Keratinocyte (primary cell): ENCODE results near the genes COBLL1 and BBS5.

DNA sequence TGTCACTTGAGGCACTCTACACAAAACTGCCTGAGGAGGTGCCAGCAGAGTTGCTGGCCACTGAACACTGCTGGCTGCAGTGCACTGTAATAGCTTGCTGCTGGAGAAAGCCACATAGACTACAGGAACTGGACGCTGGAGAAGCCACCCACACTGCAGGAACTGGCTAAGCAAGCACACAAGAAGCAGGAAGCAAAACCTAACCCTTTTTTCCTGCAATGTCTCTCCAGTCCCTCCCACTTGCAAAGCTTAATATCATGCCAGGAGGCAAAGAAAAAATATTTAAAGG is 18.4 kb upstream of the FAP start:
CAGE:
- cytosol, long polyA minus RNA: no peak
- cytosol, long polyA plus RNA: no peak
- long polyA plus RNA: no peak
- nucleus, long polyA minus RNA: no peak
- nucleus, long polyA plus RNA: no peak

DNA sequence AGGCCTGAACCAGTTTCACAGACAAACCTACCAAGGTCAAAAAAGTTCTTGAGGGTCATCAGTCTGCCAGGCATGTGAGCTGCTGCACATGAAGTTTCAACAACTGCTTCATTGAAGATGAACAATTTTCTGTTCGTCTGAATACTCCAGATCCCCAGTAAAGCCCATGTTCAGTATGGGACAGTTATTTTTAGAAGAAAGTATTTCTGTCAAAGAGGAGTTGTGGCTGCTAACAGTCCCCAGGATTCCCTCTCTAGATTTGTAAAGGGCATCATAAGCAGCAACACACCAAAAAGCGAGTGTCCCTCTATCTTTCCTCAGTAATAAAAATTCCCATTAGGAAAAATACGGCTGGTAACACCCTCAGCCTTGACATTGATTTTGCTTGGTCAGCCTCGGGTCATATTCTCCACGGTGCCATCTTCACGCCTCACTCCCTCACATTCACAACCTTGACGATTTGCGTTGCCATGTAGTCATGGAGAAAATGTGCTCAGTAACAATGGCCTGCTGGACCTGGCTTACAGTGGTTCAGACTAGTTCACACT is 151.7 kb downstream of the KCNH7 start:
CAGE:
- cytosol, long polyA minus RNA: no peak
- cytosol, long polyA plus RNA: no peak
- long polyA plus RNA: no peak
- nucleus, long polyA minus RNA: no peak
- nucleus, long polyA plus RNA: no peak

DNA sequence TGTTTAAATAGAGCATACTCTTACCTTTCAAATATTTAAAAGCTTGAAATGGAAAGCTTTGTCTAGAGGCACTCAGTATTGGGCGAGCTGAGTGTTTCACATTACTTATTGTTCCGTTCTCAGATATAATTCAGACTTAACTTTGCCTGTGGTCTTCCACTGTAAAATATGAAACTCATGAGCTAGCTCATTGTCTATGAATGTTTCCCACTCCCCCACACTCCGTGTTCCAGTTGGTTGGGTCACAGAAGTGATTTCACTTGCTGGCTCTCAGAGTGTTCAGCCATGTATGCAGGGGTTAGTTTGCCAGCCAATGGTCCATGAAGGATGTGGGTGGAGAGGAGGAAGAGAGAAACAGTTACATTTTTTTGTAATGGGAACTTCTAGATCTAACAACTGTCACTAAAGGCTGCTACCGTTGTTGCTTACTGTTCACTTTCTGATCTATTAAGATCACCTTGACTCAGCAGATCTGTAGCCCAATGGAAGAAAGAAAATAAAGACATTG is 279.5 kb upstream of the FIGN start:
CAGE:
- cytosol, long polyA minus RNA: no peak
- cytosol, long polyA plus RNA: no peak
- long polyA plus RNA: no peak
- nucleus, long polyA minus RNA: no peak
- nucleus, long polyA plus RNA: no peak

DNA sequence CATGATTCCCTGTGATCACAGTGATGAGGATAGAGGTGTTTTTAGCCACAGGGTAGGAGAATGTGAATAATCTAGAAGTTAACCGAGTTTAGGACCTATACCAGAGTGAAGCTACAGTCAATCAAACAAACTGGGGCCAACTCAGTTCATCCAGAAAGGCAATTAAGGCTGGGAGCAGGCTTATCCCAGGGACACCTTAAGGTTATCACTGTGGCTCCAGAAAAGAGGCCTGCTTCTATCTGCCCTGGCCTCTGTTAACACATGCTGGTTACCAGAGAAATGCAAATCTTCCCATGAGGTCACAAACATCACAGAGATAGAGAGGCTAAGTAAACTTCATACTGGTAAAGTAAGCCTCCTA is 93.2 kb upstream of the GRB14 start:
CAGE:
- cytosol, long polyA minus RNA: no peak
- cytosol, long polyA plus RNA: no peak
- long polyA plus RNA: no peak
- nucleus, long polyA minus RNA: no peak
- nucleus, long polyA plus RNA: no peak

DNA sequence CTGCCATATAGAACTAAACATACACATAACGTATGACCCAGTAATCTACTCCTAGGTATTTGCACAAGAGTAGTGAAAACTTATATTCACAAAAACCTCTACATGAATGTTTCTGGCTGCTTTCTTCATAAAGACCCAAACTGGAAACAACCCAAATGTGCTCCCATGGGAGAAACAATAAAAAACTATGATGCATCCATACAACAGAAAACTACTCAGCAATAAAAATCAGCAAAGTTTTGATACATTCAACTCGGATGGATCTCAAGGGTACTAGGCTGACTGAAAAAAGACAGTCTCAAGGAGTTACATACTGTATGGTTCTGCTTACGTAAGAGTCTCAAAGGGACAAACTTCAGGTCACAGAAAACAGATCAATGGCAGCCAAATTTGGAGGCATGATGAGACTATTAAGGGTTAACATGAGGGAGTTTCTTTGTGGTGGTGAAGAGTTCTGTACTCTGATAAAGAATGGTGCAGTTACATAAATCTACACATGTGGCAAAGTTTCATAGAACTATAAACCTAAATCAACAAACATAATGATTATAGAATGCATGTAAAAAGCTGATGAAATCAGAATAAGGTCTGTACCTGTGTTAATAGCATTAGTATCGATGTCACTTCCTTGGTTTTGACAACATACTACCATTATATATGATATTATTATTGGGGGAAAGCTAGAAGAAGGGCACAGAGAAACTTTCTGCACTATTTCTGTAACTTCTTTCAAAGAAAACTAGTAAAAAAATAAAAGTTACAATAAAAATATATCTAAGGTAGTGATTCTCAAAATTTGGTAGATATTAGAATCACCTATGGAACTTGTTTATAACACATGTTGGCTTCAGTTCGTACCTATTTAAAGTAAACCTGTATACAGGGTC is 81.4 kb downstream of the COBLL1 start:
CAGE:
- cytosol, long polyA minus RNA: no peak
- cytosol, long polyA plus RNA: no peak
- long polyA plus RNA: no peak
- nucleus, long polyA minus RNA: no peak
- nucleus, long polyA plus RNA: no peak

CAGE:
- cytosol, long polyA minus RNA: no peak
- cytosol, long polyA plus RNA: no peak
- long polyA plus RNA: no peak
- nucleus, long polyA minus RNA: no peak
- nucleus, long polyA plus RNA: no peak
Observed at GRCh38 chr2:164776149-164776817, 65.3 kb downstream of the COBLL1 start.

GRCh38 chr2:164782066-164782722 is 59.4 kb downstream of the COBLL1 start:
CAGE:
- cytosol, long polyA minus RNA: no peak
- cytosol, long polyA plus RNA: no peak
- long polyA plus RNA: no peak
- nucleus, long polyA minus RNA: no peak
- nucleus, long polyA plus RNA: no peak

DNA sequence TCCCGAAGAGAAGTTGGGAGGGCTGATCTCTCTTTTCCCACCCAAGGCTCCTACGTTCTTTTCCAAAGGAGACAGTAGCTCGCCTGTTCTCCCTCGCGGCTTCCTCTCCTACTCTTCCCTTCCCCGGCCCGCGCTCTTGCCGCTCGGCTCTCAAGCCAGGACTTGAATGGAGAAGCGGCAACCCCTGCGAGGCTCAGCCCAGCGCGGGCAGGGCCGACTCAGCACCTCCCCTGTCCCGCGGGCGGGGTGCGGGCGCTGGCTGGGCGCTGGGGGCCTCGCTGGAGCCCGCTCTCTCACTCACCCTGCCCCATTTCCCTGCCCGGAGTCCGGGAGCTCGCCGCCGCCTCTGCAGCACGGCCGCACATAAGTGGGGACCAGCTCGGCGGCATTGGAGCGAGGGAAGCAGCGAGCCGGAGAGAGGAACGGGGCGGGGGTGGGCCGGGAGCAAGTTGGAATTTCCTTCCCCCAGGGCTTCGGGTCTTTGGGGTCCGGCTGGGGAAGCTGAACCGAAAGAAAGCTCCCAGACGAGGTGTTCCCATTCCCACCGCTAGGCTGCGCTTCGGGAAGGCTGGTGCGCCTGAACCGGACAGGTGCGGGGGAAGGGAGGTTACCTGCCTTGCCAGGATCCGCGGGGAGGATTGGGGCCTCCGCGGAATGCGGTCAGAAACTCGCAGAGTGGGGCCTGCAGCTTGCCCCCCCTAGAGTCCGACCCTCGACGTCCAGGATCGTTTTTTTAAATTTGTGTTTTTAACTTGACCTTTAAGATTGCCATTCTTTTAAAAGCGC is at the start of gene COBLL1:
TSS of gene COBLL1 (minus strand) at position 168 of the 786 bp plus-strand sequence.
CAGE:
- cytosol, long polyA minus RNA: start-site peak on the minus strand centred at position 154 of the sequence, 32 bp wide, 23 reads
- cytosol, long polyA plus RNA: no peak
- long polyA plus RNA: start-site peak on the minus strand centred at position 167 of the sequence, 108 bp wide, 53 and 54 reads in 2 replicates
- nucleus, long polyA minus RNA: start-site peak on the minus strand centred at position 145 of the sequence, 16 bp wide, 19 reads; start-site peak on the minus strand centred at position 411 of the sequence, 93 bp wide, 15 reads
- nucleus, long polyA plus RNA: start-site peak on the minus strand centred at position 149 of the sequence, 62 bp wide, 39 and 39 reads in 2 replicates; start-site peak on the minus strand centred at position 479 of the sequence, 228 bp wide, 35 and 30 reads in 2 replicates

CAGE:
- cytosol, long polyA minus RNA: no peak
- cytosol, long polyA plus RNA: no peak
- long polyA plus RNA: no peak
- nucleus, long polyA minus RNA: no peak
- nucleus, long polyA plus RNA: no peak
Observed at GRCh38 chr2:164913725-164914591, 41.4 kb downstream of the SLC38A11 start.

CAGE:
- cytosol, long polyA minus RNA: no peak
- cytosol, long polyA plus RNA: no peak
- long polyA plus RNA: no peak
- nucleus, long polyA minus RNA: no peak
- nucleus, long polyA plus RNA: no peak
Observed at GRCh38 chr2:167383808-167384153, 91.0 kb downstream of the B3GALT1 start.

DNA sequence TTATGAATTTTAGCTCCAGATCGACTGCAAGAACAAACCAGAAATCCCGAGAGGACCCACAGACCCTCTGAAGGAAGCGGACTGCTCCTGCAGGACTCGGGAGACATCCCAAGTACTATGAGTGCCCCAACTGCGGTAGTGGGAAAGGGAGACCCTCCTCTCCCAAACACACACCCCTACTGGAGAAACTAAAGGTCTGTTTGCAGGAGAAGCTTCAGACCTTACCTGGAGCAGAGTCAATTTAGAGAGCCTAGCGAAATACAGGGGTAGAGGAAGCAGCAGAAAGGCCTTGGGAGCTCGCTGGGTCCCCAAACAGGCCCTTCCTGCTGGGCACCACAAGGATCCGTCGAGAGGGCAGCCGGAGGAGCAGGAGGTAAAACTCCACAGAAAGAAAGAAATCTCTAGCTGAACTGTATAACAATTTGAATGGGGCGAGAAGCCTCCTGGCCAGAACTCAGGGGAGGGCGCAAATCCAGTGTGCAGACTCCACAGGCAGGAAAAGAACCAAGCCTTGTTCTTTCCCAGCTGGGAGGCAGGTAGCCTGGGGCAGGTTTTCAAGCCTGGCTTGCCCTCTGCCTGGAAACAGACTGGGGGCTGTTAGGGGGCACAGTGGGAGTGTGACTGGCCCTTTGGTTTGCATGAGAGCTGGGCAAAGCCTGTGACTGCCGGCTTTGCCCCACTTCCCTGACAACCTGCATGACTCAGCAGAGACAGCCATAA is 402.9 kb downstream of the STK39 start:
CAGE:
- cytosol, long polyA minus RNA: no peak
- cytosol, long polyA plus RNA: no peak
- long polyA plus RNA: no peak
- nucleus, long polyA minus RNA: no peak
- nucleus, long polyA plus RNA: no peak

CAGE:
- cytosol, long polyA minus RNA: no peak
- cytosol, long polyA plus RNA: no peak
- long polyA plus RNA: no peak
- nucleus, long polyA minus RNA: no peak
- nucleus, long polyA plus RNA: no peak
Observed at GRCh38 chr2:168460457-168460958, 4.4 kb downstream of the CERS6 start.

CAGE:
- cytosol, long polyA minus RNA: no peak
- cytosol, long polyA plus RNA: no peak
- long polyA plus RNA: no peak
- nucleus, long polyA minus RNA: no peak
- nucleus, long polyA plus RNA: no peak
Observed at GRCh38 chr2:168639495-168639987, 162.9 kb upstream of the NOSTRIN start.

DNA sequence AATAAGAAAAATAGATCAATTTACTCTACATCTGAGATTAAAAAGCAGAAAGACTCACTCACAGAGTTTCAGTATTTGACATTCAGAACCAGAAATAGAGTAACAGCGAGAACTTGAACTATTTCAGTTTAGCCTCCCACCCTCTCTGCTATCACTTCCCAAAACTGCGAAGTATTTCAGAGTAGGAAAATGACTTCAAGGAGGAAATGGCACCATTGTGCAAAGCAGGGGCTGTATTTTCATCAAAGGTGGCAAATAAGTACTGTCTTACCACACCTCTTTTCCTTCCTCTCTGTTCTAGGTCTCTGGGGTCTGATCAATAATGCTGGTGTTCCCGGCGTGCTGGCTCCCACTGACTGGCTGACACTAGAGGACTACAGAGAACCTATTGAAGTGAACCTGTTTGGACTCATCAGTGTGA is 13.7 kb downstream of the DHRS9 start:
CAGE:
- cytosol, long polyA minus RNA: no peak
- cytosol, long polyA plus RNA: no peak
- long polyA plus RNA: no peak
- nucleus, long polyA minus RNA: no peak
- nucleus, long polyA plus RNA: no peak

GRCh38 chr2:169107567-169107931 is 38.2 kb downstream of the DHRS9 start:
CAGE:
- cytosol, long polyA minus RNA: no peak
- cytosol, long polyA plus RNA: no peak
- long polyA plus RNA: no peak
- nucleus, long polyA minus RNA: no peak
- nucleus, long polyA plus RNA: no peak

DNA sequence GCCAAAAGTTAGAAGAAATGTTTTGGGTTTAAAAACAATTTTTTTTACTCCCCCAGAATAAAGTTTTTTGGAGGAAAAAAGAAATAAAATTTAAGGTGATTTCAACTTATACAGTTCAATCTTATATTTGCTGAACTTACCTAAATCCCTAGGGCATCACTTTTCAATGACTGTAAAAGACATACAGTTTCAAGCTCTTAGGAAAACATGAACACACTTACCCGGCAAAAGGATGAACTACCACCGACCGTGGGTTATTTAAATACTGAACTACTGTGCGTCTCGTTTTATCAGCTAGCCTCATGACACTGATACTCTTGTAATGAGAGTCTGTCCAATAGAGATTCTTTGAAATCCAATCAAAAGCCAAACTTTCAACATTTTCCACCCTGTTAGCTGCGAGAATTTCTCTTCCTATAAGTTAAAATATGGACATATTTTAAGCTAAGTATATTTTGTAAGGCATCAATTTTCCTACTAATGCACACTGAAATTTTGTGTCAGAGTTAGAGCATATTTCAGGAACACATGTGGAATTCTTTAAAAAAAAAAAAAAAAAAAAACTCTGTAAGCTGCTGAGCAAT is 103.4 kb downstream of the LRP2 start:
CAGE:
- cytosol, long polyA minus RNA: no peak
- cytosol, long polyA plus RNA: no peak
- long polyA plus RNA: no peak
- nucleus, long polyA minus RNA: no peak
- nucleus, long polyA plus RNA: no peak

DNA sequence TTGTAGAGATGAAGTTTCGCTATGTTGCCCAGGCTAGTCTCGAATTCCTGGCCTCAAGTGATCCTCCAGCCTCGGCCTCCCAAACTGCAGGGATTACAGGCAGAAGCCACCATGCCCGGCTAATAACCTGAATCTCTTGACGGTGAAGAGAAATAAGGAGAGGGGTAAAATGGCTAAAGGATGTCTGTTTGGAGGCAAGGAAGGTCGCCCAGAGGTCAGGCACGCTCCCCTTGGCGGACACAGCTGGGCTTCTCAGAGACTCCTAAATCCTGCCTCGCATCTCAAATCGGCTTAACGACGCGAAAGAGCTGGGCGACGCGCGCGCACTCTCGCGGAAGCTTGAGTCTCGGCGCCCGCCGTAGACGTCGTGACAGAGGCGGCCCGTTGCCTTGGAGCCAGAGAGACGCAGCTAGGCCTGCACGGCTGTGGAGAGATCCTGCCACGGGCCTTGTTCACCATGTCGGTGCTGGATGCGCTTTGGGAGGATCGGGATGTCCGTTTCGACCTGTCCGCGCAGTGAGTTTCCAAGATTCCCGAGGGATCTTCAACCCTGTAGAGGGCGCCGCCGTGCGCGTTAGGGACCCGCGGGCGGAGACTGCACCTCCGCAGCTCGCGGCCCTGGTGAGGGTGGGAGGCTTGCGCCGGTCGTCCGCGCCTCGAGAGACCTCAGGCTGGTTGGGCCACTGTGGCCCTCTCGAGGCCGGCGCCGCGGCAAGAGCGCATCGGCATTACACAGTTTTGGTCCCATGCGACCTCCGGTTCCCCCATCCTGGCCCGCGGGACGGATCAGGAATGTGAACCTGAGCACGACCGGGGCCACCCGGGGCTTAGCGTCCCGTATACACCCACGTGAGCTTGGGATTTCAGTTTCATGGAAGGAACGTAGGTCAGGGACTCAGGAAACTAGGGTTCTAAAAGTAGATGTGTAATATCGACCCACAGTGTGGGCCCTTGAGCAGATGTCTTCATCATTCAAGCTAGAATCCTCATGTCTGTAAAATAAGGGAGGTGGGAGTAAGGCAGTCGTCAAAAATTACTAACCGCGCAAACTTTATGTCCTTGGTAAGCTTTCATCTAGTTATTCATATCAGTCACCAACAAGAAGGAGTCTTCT is at the start of gene BBS5:
TSS of gene BBS5 (plus strand) at position 398 of the 1,114 bp plus-strand sequence.
CAGE:
- cytosol, long polyA minus RNA: no peak
- cytosol, long polyA plus RNA: no peak
- long polyA plus RNA: start-site peak on the plus strand centred at position 407 of the sequence, 75 bp wide, 31 and 41 reads in 2 replicates
- nucleus, long polyA minus RNA: no peak
- nucleus, long polyA plus RNA: no peak

DNA sequence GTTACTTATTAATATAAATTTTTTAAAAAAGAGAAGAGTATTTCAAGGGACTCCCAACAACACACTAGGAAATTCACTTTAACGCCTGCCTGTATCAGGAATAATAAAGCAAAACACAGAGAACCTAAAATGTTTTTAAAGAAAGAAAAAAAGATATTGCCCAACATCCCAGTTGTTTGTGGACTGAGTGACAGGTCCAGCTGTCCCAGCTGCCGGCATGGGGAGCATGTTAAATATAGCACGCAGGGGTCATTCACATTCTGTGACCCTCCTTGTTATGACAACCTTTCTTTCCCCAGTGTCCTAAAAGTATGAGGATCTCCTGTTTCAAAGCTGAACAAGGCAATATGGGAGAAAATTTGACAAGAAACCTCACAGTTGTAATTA is 4.4 kb downstream of the KLHL41 start:
CAGE:
- cytosol, long polyA minus RNA: no peak
- cytosol, long polyA plus RNA: no peak
- long polyA plus RNA: no peak
- nucleus, long polyA minus RNA: no peak
- nucleus, long polyA plus RNA: no peak

GRCh38 chr2:170000281-170000918 is 173.1 kb downstream of the UBR3 start:
CAGE:
- cytosol, long polyA minus RNA: no peak
- cytosol, long polyA plus RNA: no peak
- long polyA plus RNA: no peak
- nucleus, long polyA minus RNA: no peak
- nucleus, long polyA plus RNA: no peak

DNA sequence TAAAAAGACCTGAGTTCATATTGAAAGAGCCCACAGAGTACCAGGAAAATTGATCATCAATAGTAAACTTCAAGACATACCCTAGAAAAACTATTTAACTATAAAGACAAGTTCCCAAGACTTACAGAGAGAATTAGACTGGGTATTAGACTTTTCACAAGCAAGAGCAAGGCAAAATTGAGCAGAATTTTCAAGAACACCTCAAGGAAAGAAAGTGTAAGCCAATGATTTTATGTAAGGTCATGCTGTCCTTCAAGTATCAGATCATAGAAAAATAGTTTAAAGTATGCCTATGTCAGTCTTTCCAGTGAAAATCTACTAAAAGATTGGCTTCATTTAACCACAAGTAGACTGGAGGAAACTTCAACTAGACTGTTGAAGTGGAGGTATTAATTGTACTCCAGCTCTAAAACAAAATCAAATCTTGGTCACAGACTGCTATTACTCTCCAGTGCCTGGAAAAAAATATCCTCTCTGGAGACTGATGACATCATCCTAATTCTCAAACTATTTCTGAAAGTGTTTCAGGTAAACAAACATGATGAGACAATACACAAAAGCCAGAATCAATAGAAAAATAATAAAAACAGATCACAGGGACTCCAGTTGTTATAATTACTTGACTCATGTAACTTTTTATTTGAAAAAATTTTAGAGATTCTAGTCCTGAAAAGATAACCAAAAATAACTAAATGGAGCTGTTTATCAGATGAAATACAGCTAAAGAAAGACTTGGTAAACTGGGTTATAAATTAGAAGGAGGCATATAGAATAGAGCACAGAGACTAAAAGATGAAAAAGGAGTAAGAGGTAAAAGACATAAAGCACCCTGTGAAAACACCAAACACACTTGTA is 87.8 kb upstream of the MYO3B start:
CAGE:
- cytosol, long polyA minus RNA: no peak
- cytosol, long polyA plus RNA: no peak
- long polyA plus RNA: no peak
- nucleus, long polyA minus RNA: no peak
- nucleus, long polyA plus RNA: no peak